ENCODE measurements around a stretch of chr6.

DNA sequence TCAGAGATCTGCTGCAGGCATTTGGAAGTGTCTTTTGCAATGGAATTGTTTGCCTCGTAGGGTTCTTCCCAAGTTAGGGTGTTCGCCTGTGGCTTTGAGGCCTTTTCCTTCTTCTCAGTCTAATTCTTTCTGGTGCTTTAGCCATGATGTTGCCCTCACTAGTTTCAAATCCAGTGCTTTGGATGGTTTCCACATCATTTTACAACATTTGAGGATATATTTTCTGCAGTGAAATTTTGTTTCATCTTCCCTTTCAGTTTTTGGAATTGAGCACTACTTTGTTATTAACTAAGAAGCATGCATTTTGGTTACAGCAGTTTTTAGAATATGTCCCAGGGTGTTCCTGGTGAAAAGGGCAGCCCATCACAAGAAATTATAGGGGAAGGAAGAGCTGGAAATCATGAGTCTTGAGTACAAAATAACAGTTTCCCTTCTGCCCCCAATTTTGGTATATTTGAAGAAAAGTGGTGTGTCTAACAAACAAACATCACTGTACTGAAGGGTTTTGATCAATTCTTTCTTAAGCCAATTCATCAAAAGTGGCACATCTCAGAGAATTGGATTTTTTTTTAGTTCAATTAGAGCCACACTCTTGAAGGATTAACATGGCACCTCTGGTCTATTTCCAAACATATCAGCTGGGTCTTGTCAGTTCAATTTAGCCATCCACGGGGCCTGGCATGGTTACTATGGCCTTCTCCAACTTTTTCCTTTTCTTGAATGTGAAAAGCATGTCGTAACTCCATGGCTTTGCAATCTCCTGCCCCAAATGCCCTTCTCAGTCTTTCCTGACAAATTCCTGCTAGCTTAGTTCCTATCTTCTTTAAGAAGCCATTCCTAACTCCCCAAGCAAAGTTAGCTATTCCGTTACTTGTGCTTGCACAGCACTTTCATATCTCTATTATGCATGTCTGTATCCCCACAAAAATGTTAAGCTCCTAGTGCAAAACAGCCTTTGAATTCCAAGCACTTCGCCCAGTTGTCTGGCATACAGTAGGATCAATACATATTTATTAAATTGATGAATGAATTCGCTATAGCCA lies 105.3 kb downstream of the AIG1 start:
- PRO-cap = no peak
- RAMPAGE, long total RNA = no peak

DNA sequence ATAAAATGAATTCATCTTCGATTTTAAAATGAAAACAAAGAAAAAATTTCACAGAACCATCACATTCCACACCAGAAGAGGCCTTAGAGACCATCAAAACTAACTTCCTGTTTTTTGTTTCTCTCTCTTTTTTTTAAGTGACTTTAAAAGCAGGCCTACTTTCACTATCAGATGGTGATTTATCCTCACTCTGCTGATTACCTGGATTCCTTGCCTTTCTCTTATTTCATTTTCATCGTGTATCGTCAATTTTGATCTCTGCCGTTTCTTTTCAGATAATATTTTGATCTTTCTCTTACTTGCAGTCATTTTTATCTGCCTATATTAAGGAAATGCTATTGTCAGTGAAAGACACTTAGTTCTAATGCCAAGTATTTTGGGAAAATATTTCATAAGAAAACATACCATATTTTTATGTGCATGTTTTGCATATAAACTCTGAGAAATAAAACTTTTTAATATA lies 17.0 kb upstream of the FUCA2 start:
- PRO-cap = no peak
- RAMPAGE, long total RNA = no peak

DNA sequence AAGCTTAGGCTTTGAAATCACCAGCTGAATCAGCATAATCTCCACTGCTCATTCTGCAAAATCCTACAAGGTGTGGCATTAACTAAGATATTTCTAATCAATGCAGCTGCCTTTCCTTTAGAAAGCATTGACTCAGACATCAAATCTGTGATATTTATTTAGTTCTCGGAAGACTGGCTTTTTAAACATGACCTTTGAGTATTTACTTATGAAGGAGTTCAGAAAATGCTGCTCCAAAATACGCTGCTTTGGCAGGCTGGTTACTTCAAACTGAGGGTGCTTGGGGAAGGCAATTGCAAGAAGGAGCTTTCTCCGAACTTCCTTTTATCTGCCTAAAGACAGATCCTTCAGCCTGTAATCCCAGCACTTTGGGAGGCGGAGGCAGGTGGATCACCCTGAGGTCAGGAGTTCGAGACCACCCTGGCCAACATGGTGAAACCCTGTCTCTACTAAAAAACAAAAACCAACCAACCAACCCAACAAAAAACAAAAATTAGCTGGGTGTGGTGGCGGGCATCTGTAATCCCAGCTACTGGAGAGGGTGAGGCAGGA lies 23.8 kb upstream of the FUCA2 start:
- PRO-cap = no peak
- RAMPAGE, long total RNA = no peak

DNA sequence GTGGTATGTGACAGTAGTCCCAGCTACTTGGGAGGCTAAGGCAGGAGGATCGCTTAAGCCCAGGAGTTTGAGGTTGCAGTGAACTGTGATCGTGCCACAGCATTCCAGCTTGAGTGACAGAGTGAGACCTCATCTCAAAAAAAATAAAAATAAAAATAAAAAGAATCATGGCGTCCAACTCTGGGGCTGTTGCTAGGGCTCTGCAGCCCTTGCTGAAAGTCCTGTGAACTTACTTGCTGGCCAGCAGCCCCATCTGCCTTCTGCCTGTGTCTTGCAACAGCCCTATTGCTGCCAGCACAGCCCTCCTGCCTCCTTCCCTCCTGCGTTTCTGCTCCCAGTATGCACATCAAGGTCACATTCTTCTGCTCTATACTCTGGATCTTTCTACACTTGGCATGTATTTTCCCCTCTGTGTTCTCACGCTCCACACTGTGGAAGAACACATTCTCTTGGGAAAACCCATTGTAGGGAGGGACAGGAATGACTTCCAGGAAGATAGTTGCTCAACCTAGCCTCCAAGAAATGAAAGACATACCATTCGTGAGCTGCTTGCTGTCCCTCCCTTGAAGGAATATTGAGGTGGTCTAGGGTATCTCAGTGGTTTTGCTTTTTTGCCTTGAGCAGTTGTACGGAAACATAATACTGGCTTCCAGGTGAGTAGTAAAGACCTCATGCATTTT lies 80.9 kb upstream of the PHACTR2 start:
- PRO-cap = no peak
- RAMPAGE, long total RNA = no peak

DNA sequence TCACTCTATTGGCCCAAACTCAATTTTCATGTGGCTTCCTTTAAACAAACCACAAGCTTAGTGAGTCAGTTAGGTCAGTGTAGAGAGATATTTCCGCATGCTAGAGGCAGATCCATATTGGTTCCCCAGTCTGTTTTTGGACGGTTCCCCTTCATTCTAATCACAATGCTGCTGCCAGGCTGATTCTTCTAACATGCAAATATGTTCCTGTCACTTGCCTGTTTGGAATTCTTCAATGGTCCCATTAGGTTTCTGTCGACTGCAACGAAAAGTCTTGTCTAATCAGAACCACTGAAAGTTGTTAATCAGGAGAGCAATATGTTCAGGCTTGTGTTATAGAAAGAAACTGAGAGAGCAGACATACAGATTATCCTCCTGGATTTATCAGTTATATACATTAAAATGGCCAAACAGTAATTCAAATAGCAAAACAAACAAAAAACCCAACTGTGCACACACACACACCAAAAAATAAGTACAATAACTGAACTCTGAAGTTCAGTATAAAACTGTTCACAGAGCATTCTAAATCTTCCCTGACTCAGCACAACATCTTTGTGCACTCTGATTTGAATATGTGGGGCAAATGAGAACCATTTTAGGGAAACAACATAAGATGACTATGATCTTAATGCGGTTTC lies 42.0 kb downstream of the PLAGL1 start:
- PRO-cap = no peak
- RAMPAGE, long total RNA = no peak

- PRO-cap = no peak
- RAMPAGE, long total RNA = no peak
Measured at GRCh38 chr6:144063620-144064390, 31.6 kb downstream of the SF3B5 start.

DNA sequence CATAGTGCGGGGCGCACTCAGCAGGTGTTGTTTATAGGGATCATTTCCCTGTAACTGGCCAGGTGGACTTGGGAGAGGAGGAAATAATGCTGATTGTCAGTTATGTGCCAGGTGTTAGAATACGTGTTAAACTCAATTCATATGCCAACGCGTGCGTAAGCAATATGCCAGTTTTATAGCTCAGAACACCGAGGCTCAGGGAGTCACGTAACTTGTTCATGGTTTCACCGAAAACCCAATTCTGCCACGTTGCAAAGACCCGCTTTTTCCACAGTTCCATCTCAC lies 30.3 kb downstream of the SF3B5 start:
- PRO-cap = no peak
- RAMPAGE, long total RNA = no peak

DNA sequence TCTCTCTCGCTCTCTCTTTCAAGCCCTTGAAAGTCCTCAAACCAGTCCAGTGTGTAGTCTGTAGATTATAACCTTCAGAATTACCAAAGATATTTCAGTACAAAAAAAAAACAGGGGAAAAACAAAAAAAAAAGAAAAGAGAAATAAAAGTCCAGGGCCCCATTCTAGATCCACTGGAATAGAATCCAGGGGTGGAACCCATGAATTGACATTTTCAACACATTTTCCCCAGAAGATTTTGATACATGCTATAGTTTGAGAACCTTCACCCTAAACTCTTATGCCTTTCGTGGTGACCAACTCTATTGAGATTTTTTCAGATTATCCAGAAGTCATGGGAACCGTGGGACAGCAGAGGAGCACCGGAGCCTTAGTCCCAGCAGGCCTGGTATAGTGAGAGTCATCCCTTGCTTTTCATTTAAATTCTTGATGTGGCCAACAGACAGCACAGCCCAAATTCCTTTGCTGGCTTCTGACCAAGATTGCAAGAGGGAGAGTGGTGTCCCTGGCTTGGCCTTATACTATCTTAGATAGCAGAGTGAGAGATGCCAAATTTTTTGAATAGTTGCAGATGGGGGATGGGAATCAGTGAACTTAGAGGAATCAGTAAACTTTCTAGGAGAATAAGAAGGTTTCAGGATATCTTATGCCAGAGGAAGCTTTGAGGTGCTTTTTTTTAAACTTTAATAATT lies 7.7 kb downstream of the STX11 start:
- PRO-cap = no peak
- RAMPAGE, long total RNA = no peak

DNA sequence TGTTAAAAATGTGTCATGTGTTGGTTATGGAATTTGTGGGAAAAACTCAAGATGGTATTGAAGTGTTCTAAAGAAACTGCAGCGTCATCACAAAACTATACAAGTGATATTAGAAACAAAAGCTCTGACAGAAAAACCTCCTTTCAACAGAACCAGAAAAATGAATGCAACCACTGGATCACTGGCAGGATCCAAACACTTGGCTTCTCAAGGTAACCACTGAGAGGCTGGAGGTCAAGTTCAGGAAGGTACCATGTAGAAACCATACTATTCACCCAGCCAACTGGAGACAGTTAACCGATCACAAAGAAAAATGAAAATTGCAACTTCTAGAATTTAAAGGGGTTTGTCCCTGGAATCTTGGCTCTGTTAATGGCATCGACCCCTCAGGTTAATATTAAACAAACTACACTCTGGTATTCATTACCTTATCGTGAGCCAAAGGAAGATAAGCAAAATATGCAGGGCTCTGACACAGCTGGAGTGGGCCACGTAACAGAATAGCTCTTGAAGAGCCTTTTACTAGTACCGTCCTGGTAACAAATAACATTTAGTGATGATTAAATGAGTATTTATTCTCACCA lies 20.3 kb upstream of the UTRN start:
- PRO-cap = no peak
- RAMPAGE, long total RNA = no peak

DNA sequence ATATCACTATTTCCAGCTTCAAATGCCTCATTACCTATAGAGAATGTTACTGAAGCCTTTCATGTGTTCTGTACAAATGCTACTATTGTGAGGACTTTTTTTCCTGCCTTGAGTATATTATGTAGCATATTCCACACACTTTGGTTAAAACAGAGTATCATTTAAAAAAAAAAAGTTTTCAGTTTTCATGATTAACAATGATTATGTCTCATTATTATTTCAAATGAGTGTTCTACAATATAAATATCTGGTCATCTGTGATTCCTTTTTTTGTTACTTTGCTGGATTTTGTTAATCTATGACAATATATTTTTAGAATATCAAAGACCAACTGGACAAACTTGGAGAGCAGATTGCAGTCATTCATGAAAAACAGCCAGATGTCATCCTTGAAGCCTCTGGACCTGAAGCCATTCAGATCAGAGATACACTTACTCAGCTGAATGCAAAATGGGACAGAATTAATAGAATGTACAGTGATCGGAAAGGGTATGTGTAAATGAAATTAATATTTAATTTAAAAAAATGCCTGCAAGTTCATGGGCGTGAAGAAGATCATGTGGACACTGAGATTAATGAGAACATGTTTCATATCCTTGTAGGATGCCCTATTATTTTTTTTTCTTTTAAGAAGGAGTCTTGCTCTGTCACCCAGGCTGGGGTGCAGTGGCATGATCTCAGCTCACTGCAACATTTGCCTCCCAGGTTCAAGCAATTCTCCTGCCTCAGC lies 237.7 kb downstream of the UTRN start:
- PRO-cap = no peak
- RAMPAGE, long total RNA = no peak

GRCh38 chr6:144977116-144978013 lies 692.2 kb downstream of the UTRN start:
- PRO-cap = no peak
- RAMPAGE, long total RNA = no peak

DNA sequence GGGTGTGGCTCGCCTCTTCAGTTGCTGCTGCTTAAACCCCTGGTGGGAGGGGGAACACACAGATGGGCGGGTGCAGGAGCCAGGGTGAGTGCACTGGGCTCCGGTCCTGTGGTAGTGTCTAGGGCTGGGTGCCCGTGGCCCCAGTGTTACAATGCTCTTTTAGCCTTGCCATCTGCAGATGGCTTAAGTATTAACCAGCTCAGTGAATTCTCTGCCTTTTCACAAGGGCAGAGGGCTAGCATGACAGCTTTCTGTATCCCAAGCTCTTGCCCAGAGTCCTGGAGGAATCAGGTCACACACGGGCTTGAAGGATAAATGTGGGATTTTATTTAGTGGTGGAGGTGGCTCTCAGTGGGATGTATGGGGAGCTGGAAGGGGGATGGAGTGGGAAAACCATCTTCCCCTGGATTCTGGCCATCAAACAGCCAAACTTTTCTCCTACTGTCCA lies 659.1 kb downstream of the EPM2A start:
- PRO-cap = no peak
- RAMPAGE, long total RNA = no peak

- PRO-cap = no peak
- RAMPAGE, long total RNA = no peak
Measured at GRCh38 chr6:145815465-145815759, 817 bp upstream of the FBXO30 start.

DNA sequence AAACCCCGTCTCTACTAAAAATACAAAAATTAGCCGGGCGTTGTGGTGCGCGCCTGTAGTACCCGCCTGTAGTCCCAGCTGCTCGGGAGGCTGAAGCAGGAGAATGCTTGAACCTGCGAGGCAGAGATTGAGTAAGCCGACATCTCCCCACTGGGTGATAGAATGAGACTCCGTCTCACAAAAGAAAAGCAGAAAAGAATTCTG lies 446 bp upstream of the SHPRH start:
- PRO-cap = no peak
- RAMPAGE, long total RNA = no peak

GRCh38 chr6:146290157-146290635 lies 253.4 kb upstream of the RAB32 start:
- PRO-cap = no peak
- RAMPAGE, long total RNA = no peak

- PRO-cap = no peak
- RAMPAGE, long total RNA = no peak
Measured at GRCh38 chr6:146545643-146545988, 2.0 kb downstream of the RAB32 start.

DNA sequence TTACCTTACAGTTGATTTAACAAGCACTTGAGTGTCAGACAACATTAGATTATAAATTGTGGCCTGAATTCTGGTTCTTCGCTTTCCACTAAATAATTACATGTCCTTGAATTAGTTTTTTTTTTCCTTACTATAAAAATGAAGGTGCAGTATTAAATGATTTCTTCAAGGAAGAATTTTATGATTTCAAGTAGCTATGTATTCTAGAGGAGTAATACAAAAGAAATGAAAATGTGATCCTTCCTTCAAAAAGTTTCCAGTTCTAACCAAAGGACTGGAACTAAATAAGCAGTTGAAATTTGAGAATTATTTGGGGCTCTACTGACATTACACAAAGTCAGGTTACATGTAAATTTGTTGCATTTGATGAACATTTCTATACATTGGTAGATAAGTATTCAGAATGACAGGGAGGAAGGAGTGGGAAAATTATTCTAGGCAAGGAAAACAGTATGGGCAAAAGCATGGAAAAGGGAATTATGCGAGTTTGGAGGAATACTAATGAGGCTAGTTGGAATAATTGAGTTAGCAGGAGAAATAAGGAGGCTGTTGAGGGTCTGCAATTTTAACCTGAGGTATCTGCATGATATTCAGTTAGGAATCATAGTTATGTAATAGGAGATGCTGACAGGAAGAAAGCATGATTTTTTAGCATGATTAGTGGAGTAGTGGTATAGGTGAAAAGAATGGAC lies 5.3 kb downstream of the STXBP5 start:
- PRO-cap = no peak
- RAMPAGE, long total RNA = no peak

DNA sequence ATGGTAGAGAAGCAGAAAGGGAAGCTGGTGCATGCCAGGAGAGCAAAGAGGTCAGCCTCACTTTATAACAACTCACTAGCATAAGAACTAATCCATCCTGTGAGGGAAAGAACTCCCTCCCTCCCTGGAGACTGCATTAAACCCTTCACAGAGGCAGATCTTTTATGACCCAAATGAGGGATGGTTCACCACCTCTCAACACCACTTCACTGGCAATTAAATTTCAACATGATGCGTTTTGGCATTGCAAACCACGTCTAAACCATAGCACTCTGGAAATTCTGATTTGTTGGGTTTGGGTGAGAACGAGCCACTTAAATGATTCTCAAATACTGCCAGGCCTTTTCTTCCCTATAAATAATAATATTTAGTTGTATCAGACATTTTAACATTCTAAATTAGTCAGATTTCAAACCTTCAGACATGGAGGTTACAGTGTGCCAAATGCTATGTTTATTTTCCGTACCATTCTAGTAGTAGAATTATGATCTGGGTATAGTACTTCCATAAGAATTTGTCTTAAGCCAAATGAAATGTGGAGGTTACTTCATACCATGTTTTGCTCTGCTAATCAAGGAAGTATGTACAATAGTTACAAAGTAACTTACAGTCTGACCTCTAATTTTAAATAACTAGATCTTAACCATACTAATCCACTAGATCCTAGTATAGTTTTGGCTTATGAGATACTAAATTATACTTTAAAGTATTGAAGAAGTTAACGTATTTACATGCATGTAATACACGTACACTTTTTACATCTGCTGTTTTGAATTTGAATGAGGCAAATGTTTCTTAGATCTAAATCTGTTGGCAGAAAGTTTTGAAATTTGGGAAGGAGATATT lies 34.3 kb downstream of the STXBP5 start:
- PRO-cap = no peak
- RAMPAGE, long total RNA = no peak

- PRO-cap = no peak
- RAMPAGE, long total RNA = no peak
Measured at GRCh38 chr6:147261654-147262553, 57.7 kb downstream of the STXBP5 start.

DNA sequence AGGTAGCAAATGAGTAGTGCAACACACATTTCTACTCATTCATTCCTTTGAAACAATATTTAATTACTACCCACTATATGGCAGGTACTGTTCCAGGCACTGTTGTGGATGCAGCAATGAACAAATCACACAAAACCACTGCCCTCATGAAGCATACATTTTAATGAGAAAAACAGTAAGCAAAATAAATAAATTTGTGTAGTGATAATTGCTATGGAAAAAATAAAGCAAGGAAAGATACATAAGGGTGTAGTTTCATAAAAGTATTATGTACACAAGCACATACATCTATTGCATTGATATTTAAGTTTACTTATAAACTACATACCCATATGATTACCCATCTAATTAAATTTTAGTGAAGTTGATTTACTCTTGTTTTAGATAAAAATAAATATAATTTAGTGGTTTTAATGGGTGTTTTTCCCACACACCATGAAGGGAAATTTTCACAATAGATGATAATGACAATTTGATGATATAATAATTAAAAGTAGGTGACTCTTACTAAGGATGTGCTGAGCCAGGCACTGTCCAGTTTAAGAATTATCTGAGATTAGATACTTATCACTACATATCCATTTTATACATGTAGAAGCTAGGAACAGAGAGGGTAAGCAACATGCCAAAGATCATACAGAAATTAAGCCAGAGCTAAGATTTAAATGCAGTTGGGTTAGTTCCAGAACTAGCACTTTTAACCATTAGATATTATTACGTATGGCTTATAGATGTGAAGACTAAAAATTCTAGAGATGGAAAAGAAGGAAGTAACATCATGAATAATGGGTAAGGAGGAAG lies 104.4 kb downstream of the STXBP5 start:
- PRO-cap = no peak
- RAMPAGE, long total RNA = no peak